Anterior vena cava (tissue), 1 donor: Measurements from ENCODE around the gene PRXL2A.

GRCh38 chr10:79425068-79425482 lies 20.3 kb downstream of the ZCCHC24 start:
- PRO-cap, result no peak

DNA sequence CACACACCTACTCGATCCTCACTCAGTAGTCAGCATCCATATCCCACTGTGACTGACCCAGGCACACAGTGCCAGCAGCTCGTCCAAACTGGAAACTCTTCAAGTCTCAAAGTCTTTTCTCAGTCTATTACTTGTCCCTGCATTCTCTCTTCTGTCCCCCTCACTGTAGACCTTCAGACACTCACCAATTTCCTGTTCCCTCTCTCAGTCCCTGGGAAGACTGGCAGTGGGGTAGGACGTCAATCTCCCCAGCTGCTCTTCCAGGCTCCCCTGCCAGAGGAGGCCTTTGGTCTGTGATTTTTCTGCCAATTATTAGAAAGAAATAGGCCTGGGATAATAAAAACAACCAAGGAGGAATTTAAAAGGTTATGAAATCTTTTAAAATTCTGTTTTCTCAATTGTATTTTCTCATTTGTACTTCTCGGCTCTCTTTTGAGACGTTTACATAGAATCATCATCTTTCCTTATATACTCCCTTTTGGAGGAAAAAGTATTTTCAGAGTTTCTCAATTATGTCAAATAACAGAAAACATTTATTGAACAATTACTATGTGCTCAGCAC lies 41.9 kb upstream of the NUTM2E start:
- PRO-cap, result no peak

DNA sequence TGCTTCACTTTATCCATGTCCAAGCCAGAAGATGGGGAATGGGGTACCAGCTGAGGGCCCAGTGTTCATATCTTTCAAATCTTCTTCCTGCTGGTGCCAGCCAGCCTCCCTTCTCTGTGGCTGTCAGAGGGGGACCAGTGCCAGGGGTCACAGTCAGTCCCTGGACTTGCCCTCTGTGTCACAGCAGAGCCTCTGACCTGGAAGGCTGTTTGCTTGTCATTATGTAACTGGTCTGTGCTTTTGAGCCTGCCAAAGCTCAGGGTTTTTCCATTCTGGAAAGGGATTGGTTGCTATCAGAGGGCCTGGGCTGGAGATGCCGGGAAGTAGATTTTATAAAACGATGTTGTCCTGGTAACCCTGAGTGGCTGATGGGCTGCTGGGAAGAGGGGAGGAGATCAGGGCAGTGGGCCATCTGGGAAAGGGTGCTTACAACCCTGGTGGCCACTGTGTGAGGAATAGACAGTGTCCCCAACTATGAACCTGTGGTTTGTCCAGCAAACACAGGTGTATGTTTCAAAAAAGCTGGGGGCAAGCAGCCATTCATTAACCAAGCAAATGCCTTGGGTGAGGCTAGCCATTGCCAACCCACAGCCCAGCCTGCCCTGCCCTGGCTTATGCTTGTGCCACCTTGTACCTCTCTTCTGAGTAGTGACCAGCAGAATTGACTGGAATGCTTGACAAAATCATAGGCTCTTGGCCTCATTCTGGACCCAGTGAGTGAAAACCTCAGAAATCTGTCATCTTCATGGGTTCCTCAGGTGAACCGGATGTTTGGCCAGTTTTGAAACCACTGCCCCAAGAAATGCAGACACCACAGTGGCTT lies 21.7 kb downstream of the SFTPD start:
- PRO-cap, result no peak

DNA sequence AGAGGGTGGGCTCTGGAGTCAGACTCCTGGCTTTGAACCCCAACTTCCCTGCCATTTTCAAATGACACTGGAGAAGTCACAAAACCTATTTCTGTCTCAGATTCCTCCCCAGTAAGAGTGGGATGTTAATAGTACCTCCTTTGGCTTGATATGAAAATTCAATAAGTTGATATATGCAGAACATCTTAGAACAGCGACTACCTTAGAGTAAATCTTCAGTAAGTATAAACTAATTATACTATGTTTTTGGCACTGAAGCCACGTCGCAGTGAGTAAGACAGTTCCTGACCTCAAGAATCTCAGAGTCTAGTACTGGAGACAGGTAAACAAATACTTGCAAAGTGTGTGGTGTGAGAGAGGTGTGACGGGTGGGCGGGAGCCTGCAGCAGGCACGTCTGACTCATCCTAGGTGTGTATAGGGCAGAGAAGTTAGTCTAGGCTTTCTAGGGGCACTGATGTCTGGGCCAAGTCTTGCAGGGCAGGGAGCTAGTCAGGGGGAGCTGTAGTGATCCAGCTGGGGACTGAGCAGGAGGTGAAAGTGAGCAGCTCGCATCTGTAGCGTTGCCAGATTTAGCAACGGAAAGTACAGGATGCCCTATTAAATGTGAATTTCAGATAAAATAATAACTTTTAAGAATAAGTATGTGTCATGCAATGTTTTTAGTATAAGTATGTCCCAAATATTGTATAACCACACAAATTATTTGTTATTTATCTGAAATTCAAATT lies 35.9 kb upstream of the SFTPD start:
- PRO-cap, result no peak

DNA sequence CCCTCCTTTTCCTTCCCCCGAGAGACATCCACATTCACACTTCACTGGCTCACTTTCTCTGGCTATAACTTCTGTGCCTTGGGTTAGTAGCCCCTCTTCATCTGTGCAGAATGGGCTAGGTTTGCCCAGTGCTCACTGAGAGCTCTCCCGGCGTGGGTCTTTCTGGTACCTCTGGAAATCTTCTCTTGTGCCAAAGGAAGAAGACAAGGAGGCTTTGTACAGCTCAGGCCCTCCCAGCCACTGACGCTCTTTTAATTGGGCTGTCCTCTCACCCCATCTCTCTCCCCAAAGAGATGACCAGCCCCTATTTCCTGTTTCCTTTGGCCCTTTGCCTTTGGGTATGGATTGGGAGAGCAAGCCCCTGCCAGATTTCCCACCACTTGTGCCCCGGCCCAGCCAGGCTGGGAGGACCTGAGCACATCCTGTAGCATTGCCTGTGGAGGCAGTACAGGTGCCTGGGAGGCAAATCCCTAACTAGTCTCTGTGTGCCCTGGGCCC lies 5.7 kb upstream of the PLAC9 start:
- PRO-cap, result no peak

- PRO-cap, result bidirectional peak, plus-strand start at chr10:80133420, minus-strand start at chr10:80133326
Measured at GRCh38 chr10:80132952-80133669, 581 bp downstream of the PLAC9 start.

DNA sequence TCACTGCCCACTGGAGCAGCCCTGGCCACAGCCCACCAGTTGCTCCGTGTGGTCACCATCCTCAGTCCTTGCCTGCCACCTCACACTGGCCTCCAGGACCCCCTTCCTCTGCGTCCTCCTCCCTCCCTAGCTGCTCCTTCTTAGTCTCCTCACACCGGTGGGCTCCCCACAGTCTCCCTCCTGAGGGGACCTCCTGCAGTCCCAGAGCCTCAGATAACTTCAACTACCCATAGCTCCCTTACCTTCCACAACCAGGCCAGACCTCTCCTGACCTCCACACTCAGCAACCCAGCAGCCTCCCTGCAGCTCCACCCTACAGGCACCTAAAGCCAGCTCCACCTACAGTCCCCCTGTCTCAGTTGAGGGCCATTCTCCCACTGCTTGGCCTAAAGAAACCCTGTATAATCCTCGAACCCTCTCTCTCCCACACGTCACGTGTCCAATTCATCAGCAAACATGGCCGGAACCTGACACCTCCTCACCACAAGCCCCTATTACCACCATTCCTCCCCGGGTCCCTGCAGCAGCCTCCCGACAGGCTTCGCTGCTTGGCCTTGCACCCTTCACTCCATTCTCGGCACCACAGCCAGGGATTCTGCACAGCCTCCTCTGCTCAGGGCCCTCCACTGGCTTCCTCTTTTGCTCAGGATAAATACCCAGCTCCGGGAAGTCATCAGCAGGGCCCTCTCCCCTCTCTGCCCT lies 28.1 kb downstream of the PLAC9 start:
- PRO-cap, result no peak

DNA sequence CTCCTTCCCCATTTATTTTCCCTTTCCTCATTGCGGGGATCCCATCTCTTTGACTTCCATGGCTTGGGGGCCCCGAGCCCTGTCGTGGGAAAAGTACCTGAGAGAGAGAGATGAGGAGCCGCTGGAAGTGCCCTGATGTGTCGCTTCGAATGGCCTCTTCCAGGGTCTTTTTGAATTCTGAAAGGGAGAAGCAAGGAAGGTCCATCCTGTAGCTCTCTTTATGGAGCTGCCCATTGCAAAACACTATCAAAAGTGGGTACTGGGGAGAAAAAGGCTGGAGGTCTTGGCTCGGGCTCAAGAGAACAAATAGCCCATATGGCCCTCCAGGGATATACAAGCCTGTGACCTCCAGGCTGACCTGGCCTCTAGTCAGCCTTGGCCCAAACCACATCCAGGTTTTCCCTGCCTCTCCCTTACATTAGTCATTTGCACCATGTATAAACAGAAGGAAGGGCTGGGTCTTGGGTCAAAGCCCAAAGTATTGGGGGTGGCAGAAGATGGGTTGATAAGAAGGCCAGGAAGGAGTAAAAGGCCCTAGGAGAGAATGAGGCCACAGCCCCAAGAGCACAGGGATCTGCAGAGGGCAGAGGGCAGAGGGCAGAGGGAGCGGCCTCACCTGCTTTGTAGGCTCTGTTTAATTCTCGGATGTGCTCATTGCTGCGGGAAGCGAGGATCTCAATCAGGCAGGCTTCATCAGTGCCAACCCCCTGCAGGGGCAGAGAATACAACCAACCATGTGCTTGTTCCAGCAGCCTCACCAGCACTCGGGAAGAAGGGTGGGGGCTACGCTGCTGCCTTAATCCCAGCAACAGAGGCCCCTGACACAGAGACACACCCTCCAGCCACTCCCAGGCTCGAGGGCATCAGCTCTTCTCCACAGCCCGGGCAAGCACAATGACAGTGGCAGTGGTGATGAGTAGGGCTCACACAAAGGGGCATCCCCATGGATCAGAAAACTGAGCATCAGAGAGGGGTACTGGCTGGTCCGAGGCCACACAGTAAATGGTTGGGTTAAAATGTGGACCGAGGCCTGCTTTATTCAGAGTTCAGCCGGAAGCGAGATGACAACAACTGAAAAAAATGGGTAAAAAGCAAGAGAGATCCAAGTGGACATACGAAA lies 31.3 kb downstream of the PLAC9 start:
- PRO-cap, result no peak

DNA sequence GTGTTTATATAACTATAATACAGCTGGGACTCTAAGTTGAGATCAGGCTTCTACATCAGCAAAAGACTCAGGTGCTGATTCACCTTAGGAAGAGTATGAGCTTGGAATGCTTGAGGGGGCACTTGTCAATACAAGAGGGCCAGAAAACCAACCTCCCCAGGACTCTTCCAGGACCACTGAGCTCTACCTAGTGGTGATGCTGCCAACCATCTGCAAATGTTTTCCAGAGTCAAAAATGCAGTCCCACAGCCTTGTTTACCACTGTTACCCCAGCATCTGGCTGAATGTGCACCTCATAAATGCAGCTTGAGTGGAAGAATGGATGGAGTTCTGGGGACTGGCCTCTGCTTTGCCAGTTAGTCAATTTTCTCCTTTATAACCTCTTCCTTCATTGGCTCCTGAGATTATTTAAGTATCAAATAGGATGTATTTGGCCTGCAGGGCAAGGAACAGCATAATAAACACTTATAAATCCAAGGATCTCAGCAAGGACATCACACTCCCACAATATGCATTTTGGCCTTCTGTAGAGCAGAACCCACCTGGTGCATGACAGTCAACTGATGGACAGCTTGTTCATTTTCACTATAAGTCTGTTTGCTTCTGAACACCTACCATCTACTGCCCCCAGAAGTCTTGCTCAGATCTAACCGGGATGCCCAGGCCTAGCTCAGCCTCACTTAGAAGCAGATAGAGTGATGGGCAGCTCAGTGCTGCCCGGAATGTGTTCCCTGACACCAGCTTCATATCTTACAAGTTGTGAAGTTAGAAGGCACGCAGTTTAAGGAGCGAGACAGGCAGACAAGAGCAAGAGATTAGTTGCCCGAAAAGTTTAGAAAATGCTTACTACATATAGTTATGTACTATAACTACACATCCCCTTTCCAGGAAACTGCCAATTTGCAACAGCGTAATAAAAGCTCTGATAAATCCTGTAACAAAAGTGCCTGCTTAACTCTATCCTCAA lies 20.5 kb downstream of the ANXA11 start:
- PRO-cap, result no peak

DNA sequence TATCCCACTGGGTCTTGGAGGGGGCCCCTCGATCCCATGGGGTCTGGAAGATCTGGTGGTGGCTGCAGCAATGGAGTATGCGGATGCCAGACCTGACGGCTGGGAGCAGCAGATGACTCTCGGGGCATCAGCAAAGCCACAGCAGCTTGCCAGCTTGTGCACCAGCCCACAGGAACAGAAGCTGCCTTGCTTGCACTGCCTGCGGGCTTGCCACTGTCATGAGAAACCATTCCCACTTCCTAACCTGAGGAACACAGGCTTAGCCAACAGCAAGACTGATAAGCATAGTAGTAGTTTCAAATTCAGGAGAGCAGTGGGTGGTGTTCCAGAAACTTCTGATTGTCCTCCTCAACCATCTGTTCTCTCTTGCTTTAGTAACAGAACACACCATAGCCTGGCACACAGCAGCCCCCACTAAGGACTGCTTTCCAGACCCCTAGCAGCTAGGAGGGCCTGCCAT lies 7.4 kb downstream of the ANXA11 start:
- PRO-cap, result no peak

- PRO-cap, result no peak
Measured at GRCh38 chr10:80265601-80266513, 23.6 kb downstream of the MAT1A start.

DNA sequence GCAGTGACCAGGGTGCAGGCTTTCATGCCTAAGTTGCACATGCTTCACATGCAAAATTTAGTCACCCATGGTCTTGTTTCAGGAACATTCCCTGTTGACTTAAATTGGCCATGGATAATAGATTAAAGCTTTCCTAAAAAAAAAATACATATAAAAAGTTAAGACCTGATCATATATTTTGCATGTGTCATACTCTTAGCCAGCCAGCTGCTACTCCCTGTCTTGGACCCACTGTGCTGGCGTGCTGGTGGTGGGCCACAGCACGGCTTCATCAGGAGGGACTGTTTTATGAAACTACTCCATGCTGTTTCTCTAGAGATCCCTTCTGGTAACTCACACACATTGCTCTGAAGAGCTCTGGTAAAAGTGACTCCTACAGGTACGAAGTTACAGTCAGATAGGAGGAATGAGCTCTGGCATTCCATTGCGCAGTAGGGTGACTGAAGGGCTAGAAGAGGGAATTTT lies 778 bp downstream of the MAT1A start:
- PRO-cap, result no peak

- PRO-cap, result no peak
Measured at GRCh38 chr10:80290827-80291291, 1.4 kb upstream of the MAT1A start.

GRCh38 chr10:80357600-80358079 lies 1.1 kb downstream of the DYDC2 start:
- PRO-cap, result no peak

- PRO-cap, result bidirectional peak, plus-strand start at chr10:80408493, minus-strand start at chr10:80408417
Measured at GRCh38 chr10:80408131-80409195, at the start of gene PRXL2A. PRXL2A (plus strand) TSS chr10:80408551.

- PRO-cap, result unidirectional peak, minus-strand start at chr10:80455339
Measured at GRCh38 chr10:80454866-80455827, 1.0 kb downstream of the TSPAN14 start.

GRCh38 chr10:80462350-80462730 lies 8.2 kb downstream of the TSPAN14 start:
- PRO-cap, result no peak

- PRO-cap, result no peak
Measured at GRCh38 chr10:80477287-80478300, 23.5 kb downstream of the TSPAN14 start.

DNA sequence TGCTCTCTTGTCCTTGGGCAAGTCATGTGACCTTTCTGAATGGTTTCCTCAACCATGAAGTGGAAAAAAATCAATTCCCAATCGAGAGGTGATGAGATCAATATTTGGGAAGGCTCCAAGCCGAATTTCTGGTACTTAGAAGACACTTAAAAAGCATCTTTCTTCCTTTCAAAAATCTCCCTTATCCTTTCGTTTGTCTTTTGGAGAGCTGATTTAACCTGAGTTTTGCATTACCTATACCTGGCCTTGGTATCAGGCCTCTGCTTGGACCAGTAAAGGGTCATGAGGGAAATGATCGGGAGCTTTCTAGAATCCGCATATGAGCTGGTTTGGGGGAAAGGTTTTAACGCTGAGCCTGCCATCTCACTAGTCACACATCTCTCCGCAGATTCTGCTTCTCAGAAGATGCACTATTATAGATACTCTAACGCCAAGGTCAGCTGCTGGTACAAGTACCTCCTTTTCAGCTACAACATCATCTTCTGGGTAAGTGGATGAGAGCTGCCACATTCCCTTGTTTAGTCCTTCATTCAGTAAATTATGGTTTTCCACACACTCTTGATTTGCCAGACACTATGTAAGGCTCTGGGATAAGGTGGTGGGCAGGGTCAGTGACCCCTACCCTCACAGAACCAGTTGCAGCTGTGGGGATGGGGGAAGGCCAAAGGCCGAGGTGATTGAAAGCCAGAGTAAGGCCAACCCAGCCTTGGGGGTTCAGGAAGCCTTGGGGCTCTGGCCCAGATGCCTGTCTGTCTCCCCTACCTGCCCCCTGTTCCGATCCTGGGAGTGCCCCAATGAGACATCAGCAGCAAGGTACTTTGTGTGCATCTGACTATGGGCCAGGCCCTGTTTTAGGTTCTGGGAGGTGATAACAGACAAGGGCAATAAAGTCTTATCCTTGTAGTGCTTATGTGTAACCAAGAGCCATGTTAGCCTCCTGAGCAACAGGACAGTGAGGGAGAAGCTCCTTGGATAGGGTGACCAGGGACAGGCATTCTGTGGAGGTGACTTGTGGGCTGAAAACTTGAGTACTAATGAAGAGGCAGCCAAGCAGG lies 35.0 kb downstream of the TSPAN14 start:
- PRO-cap, result no peak

GRCh38 chr10:80504914-80505744 lies 32.6 kb upstream of the SH2D4B start:
- PRO-cap, result no peak